ENCODE measurements around the gene BRIP1.

DNA sequence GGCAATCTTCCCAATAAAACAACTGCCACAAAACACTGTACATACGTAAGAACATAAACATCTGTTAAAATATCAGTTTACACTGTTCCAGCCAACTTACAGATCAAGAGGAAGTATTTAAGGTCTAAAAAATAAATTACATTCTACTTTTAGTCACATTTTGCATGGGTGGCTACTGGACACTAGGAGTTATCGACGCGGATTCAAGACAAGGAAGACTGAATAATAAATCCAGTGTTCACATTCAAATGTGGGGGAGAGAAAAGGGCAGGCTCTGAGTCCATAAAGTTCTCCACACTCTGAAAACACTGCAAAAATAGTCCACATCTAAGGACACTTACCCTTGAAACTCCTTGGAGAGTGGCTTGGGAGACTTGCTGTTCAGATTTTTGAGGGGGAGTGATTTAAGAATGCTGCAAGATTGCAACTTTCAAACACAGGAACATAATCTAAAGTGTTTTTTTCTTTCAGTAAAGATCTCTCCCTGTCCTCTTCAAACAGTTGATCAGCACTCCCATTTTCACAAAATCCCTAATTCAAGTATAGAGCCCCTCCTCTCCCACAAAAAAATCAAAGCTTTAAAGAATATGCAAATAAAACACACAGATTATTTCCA, 1.3 kb downstream of the APPBP2 start:
- RRBS, result no CpG with 5 or more reads among the region's 4 CpGs

DNA sequence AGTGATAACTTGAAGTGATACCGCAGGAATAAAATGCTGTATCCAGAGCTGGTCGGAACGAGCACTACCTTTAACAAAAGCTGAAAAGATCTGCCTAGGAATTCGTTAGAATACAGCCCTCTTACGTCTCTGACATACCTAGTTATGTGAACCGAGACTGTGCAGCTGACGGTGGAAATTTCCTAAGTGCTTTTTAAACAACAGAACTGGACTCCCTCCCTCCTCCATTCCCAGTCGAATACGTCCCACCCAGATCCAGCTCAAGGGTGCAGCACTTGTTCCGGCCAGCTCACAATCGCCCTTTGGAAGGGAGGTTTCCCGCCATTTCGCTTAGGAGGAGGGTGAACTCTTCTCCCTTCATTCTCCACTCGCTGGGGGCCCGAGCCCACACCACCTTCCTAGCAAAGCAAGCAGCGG, 536 bp upstream of the PPM1D start:
- RRBS, result no CpG with 5 or more reads among the region's 16 CpGs

- RRBS, result no CpG with 5 or more reads among the region's 15 CpGs
Observed at GRCh38 chr17:61196068-61196912, 203.4 kb upstream of the TBX2 start.

- RRBS, result no CpG with 5 or more reads among the region's 2 CpGs
Observed at GRCh38 chr17:61239285-61239771, 160.3 kb upstream of the TBX2 start.

DNA sequence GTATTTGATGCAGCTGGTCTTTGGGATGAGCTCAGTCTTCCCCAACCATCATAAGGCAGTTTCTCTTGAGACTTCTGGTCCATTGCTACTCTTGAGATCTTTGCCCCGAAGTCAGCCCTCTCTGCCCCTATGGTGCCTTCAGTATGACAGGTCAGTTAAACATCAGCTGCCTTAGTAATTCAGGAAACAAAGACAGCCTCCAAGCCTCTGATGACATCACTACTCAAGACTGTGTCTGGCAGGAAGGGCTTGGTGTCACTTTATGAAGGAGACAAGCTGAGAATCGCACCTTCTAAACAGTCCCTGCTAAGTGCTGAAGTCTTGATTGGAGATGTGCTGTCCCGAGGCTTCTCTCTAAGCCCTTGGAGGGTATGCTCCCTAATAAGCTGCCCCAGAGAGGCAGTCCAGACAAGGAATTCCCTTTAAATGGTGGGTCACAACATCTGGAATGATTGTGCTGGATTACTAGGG, 104.8 kb upstream of the TBX2 start:
- RRBS, result no CpG with 5 or more reads among the region's 3 CpGs

DNA sequence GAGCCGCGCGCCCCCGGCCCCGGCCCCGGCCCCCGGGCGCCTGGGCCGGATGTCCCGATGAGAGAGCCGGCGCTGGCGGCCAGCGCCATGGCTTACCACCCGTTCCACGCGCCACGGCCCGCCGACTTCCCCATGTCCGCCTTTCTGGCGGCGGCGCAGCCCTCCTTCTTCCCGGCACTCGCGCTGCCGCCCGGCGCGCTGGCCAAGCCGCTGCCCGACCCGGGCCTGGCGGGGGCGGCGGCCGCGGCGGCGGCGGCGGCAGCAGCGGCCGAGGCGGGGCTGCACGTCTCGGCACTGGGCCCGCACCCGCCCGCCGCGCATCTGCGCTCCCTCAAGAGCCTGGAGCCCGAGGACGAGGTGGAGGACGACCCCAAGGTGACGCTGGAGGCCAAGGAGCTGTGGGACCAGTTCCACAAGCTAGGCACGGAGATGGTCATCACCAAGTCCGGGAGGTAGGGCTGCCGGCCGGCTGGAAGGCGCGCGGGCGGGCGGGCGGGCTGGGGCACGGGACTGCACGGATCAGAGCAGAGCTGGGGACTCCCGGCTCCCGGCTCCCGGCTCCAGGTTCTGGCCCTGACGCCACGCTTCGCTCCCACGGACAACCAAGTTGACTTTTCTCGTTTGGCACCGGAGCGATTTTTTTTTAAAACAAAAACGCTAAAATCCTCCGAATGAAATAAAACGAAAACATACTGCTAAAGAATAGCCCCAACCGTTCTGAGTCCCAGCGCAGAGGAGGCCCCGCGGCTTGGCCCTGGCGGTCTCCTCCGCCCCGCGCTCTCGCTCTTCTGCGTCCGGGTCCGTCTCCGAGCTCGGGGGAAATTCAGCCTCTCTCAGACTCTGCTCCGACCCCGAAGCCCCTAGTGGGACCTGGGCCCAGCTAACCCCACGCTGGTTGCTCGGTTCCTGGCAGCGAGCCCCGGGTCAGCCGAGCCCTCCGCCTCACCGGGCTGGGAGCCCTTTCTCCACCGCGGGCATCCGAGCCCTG, 771 bp downstream of the TBX2 start:
- RRBS, result 2% methylated on average over 22 of the region's 109 CpGs

DNA sequence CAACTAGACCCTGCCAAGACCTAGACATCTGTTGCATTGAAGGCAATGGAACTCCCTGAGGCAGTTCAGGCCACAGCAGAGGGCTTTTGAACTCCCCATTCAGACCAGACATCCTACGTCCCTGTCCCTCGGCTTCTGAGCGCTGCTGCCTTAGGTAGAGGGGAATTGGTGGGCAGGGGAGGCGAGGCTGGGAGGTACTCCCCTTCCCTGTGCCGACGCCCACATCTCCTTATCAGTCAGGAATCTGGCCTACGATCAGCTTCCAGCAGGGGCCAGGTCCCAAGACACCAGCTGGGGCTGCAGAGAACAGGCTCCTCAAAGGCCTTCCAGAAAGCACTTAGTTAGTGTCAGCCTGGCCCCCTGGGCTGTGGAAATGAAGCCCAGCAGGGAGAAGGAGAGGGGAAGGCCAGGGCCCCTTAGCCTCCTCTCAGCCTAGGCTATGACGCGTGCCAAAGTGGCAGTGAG, 11.0 kb downstream of the TBX4 start:
- RRBS, result no CpG with 5 or more reads among the region's 9 CpGs

DNA sequence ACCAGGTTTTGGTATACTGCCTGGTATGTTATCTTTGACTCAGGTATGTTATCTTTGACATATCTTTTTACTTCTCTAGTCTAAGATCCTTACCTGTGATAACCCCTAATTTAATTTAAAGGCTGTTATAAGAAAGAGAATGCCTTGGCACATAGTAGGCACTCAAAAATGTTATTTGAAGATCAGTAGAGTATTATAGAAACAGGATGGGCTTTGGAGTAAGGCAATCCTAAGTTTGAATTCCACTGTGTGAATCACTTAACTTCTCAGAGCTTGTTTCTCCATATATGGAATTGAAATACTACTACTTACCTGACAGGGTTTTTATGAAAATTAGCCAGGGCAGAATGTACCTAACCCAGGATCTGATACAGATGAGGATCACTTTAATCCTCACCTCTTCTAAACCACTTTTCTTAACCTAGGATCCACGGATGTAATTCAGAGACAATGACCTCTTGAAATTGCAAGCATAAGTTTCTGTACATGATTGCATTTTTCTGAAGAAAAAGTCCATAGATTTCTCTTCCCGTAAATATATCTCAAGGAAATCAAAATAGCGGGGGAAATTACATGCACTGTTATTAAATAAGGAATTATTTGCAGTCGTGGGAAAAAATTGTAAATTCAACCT, 1.1 kb downstream of the BRIP1 start:
- RRBS, result no CpG with 5 or more reads among the region's 4 CpGs

DNA sequence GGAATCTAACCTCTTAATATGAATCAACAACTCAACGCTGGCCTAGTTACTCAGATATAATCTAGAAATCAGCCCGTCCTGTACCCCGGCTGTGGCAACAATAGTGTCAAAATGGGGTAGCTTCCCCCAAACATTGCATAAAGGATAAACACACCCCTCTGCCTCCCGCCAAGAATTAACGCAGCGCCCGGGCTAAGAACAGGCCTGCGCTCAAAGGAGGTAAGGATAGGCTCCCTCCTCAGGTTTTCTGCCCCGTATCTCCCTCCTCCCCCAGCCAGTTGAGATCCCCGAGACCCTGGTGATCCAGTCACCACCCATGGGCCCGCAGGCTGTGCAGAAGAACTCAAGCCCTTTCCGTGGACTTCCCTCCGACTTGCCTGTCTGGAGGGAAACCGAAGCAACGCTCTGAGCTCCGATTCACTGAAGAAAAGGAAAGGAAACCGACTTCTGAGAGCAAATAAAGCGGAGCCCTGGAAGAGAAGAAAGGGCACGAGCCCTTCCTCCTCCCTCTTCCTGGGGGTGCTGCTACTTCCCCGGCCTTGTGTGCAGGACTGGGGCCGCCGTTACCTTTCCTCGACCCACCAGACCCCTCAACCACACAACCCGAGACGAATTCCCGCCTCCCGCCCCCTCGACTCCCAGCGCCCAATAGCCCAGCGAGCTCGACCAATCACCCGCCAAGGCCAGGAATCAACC, at the start of gene BRIP1:
TSS of gene BRIP1 (minus strand) at position 622 of the 696 bp plus-strand sequence.
- RRBS, result 3% methylated on average over 4 of the region's 32 CpGs

DNA sequence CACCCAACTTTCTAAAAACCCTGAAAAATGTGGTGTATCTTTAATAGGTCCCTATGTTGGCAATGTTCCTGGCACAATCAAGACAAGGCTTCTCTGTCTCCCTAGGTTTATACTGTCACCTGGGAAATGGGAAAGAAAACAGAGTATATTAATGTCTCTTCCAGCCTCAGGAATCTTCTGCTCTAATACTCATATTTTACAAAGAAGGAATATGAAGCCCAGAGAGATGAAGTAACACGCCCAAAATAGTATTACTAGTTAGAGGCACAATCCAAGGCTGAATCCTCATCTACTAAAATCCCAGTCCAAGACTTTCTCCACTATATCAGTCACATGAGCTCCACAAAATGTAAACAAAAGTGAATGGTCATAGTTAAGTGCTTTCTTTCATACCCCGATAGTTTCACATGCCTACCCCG, 1.1 kb downstream of the INTS2 start:
- RRBS, result no CpG with 5 or more reads among the region's 3 CpGs

GRCh38 chr17:61982336-61983142, 54.8 kb upstream of the INTS2 start:
- RRBS, result no CpG with 5 or more reads among the region's 9 CpGs

DNA sequence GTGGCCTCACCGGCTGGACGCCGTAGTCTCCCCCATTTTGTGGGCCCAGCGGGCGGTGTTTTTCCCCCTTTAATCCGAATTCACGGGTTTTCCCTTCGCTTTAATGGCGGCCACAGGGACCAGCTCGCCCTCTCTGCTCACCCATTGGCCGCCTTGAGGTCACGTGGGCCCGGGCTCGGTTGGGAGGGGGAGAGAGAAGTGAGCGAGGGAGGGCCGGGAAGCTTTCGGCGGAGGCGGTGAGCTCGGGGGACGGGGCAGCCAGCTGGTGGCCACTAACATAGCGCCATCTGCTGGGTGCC, 706 bp upstream of the MED13 start:
- RRBS, result under 1% methylated on average over 6 of the region's 22 CpGs

GRCh38 chr17:62089983-62090677, 25.1 kb upstream of the MED13 start:
- RRBS, result no CpG with 5 or more reads among the region's 5 CpGs

DNA sequence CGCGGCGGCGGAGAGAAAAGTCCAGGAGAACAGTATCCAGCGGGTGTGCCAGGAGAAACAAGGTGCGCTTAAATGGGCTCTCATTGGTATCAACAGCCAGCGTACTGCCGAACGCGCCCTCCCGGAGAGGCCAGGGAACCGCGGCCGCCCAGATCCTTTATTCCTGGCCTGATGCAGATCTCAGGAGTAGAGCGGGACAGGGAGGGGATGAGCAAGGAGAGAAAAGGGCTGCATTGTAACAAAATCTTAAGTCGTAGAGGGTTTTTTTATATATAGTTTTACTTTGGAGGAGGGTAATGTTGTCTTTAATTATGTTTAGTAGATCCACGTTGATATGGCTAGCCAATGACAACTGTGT, 531 bp downstream of the METTL2A start:
- RRBS, result no CpG with 5 or more reads among the region's 17 CpGs

- RRBS, result no CpG with 5 or more reads among the region's 2 CpGs
Observed at GRCh38 chr17:62559837-62560234, 67.6 kb upstream of the MRC2 start.

- RRBS, result 45% methylated on average over 1 of the region's 14 CpGs
Observed at GRCh38 chr17:62629117-62629742, 1.8 kb downstream of the MRC2 start.

DNA sequence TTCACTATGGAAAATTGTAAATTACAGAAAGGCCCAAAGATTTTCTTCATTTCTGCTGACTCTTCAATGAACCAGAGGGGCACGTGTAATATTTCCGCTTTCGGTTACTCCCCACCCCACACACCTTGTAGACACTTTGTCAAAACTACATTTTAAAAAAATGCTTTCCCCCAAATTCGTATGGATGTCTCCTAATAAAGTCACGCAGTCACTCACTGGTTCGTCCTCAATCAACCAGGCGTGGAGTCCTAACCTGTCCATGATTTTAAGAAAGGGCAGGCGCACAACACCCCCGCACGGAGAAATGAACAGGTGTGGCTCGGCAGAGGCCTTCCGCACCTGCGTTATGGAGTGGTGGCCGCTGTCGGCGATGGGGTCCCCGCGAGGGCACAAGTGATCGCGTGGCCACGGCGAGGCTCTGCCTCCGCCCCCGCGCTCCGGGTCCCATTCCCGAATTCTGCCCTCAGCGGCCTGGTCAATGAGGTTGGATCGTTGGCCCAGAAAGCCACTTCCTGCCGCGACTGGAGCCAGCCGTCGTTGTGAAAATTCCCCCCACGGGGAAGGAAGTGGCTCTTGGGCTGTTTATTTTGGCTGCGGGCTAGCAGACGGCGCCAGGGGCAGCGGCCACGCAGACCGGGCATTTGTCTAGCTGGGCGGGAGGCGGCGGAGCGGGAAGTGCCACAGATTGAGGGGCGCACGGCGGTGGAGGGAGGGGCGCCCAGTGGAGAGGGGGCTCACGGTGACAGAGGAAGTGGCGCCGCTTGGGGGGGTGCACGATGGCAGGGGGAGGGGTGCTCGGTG, 24.7 kb downstream of the MRC2 start:
- RRBS, result no CpG with 5 or more reads among the region's 53 CpGs

GRCh38 chr17:62679716-62680373, 52.4 kb downstream of the MRC2 start:
- RRBS, result 77% methylated on average over 13 of the region's 44 CpGs

DNA sequence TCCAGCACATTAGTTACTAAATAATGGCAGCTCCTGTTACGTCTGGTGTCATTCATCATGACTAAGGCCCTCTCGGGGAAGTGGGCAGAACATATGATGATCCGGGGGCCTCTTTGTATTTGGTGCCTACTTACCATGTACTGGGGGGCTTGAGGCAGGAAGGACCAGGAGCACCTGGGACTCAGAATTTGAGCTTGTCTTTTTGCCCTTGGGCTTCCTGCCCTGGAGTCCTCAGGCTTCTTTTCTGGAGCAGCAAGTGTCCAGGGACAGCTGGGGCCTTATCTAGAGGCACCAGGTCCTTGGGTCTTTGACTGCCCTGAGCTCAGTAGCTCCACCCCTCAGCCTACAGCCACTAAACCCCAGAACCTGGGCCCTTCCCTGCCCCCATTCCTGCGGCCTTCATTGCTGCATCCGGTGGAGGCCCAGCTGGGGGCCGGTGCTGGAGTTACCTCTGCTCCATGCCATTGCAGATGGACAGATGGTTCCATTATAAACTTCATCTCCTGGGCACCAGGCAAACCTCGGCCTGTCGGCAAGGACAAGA, 54.0 kb downstream of the MRC2 start:
- RRBS, result no CpG with 5 or more reads among the region's 8 CpGs

DNA sequence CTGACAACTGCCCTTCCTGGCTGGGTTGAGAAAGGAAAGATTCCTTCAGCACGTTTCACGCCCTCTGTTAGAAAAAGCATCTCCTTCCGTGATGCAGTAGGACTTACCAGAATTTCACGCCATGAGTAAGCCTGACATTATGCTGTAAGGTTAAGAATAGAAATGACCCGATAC, 17.6 kb downstream of the MARCHF10 start:
- RRBS, result no CpG with 5 or more reads among the region's 5 CpGs